Foreskin keratinocyte (primary cell): ENCODE results near the gene H2AP.

DNA sequence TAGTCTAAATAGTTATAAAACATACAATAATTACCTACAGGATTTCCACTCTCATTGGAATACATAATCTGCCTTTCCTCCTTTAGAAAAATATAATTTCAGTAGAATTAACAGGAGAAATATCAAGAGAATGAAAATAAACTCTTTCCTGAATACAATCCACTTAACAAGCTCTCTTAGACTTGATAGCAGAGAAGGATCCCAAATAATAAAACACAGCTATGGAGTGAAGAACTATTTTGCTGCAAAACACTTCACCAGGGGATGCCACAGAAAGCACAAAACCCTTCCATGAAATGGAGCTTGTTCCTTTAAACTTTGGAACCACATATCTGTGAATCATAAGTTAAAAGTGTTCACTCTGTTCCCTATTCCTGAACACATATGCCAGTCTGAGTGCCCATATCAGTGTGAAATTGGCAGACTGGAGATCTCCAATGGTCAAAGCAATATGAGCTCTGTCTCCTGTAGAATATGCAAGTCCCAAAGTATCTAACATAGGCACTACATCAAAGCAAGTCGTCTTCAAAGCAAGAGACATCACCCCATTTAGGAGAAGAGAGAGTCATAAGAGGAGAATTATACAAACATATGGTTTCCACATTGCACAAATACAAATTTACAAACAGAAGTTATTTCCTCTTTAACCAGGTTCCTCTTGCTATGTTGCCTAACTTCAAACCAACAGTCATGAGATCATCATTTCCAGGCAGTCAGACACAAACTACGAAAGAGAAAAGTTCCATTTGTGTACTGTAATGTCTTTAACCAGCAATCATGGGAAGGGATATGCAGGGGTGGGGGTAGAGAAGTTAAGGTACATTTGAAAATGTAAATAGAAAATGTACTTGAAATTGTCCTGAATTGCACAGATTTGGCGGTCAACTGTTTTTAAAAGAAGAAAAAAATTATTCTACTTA is 9.9 kb upstream of the GK start:
- RAMPAGE, total RNA = no peak

DNA sequence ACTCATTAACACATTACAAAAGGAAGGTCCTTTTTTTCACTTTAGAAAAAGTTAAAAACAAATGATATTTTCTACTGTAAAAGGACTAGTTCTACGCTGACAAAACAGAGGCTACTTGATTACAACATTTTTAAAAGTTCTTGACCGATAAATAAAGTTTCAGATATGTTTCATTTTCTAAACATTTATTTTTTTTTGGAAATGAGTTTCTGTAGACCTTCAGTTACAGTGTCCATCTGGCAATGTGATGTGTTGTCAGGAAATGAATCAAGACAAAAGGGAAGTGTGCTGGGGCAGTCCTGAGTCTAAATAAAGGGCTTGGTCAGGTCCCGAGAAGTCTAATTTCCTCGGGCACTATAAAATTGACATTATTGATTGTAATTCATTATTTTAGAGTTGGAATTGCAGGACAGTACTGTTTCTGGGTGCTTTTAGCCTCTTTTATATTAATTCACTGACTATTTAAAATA is 57.0 kb upstream of the FTHL17 start:
- RAMPAGE, total RNA = no peak

- RAMPAGE, total RNA = no peak
Observed at GRCh38 chrX:31265915-31266531, 194.2 kb upstream of the FTHL17 start.

DNA sequence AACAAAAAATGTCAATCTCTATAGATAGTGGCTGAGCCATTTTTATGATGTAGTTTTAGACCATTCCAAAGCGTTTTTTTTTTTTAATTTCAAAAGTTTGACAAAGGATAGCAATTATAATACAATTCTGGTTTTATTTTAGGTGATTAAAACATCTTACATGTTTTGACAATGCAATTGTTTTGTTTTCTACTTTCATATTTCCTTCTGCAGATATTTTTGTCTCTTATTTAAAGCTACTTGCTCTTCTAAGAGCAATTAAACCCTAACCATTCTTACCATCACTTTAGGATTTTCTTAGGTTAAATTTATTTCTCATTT is 605.1 kb upstream of the FTHL17 start:
- RAMPAGE, total RNA = no peak

GRCh38 chrX:32854038-32854419 is 357.3 kb downstream of the DMD start:
- RAMPAGE, total RNA = no peak

DNA sequence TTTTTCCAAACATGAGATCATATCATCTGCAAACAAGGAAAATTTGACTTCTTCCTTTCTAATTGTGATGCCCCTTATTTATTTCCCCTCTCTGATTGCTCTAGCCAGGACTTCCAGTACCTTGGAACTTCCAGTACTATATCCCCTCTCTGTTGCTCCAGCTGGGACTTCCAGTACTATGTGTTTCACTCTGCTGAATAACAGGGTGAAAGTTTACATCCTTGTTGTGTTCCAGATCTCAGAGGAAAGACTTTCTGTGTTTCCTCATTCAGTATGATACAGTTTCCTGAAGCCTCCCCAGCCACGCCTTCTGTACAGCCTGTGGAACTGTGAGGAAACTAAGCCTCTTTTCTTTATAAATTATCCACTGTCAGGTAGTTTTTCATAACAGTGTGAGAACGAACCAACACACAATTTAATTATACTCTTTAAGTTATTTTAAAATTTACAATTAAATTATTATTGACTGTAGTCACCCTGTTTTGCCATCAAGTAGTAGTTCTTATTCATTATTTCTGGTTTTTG is 381.2 kb upstream of the FAM47C start:
- RAMPAGE, total RNA = no peak

GRCh38 chrX:37990704-37990993 is at the start of gene H2AP:
TSS of gene H2AP (plus strand) at chrX:37990779.
- RAMPAGE, total RNA = no peak

DNA sequence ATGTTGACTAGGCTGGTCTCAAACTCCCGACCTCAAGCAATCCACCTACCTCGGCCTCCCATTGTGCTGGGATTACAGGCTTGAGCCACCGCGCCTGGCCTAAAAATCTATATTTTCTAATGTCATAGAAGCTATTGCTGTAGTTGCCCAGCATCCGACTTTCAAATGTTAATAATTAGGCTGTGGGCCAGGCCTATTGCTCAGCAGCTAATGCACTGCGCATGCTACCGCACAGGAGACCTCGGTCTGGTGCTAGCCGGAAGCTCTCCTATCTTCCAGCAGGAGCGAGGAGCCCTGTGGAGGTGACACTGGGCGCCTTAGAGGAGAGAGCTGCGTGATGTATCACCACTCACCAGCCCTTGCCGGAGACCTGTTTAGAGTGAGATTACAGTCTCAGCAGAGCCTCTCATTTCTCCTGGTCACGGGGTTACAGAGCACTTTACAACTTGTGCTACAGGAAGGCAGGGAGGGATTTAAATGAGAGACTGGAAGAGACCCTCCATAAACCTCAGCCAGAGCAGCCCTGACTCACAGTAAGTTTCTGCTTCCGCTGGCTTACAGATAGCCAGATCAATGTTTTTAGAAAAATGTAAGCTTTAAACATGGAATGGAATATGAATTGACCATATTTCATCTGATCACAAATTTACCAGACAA is 31.1 kb upstream of the MID1IP1 start:
- RAMPAGE, total RNA = no peak

- RAMPAGE, total RNA = no peak
Observed at GRCh38 chrX:38878491-38878953, 77.3 kb downstream of the MID1IP1 start.

DNA sequence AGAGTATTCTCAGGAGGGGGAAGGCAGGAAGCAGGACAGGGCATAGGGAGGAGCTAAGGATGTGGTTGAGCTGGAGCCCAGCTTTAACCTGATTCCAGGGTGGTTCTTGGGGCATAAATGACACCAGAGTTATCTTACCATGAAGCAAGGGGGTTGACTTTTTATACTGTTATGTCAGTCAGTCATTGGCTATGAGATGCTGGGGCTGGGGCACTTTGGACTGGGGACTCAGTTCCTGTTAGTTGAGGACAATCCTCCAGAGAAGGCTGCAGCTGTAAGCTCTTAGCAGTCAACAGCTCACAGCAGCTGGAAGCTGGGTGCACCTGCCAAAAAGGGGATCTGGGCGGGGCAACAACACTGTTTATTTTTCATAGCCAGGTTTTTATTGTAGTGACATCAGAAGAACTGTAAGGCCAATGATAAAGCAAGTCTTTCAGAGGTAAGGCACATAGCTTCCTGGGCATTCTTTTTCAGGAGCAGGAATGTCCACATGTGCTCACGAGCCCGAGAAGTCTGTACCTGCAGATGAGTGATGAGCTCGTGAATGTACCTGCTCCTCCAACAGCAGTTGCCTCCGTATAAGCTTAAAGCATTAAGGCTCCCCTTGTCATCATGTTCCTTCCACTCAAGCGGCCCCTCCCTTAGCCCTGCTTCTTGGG is 78.5 kb downstream of the MID1IP1 start:
- RAMPAGE, total RNA = no peak

GRCh38 chrX:39419204-39419557 is 617.9 kb downstream of the MID1IP1 start:
- RAMPAGE, total RNA = no peak

DNA sequence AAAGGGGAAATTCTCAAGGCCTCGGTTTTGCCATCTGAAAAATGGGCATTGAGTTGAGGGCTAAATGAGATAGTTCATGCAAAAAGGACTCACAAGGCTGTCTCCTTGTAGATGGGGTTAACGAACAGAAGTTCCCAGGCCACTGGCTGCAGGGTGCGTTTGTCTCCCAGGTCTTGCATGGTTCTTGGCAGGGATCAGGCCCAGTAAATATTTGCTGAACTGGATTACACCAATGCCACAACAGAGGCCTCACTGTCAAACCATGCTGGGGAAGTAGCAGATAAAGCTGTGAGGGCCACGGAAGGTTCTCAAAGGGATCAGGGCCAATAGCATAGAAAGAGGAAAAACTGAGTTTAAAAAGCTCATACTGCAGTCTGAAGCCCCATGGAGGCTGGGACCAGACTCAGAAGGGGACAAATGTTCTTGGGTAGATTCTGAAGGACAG is 364.9 kb downstream of the BCOR start:
- RAMPAGE, total RNA = no peak

GRCh38 chrX:39771789-39773030 is 325.5 kb downstream of the BCOR start:
- RAMPAGE, total RNA = no peak

GRCh38 chrX:39773870-39775063 is 323.5 kb downstream of the BCOR start:
- RAMPAGE, total RNA = no peak

- RAMPAGE, total RNA = no peak
Observed at GRCh38 chrX:39816717-39817632, 280.8 kb downstream of the BCOR start.

GRCh38 chrX:39907933-39908903 is 189.5 kb downstream of the BCOR start:
- RAMPAGE, total RNA = no peak

GRCh38 chrX:40007085-40007382 is 90.7 kb downstream of the BCOR start:
- RAMPAGE, total RNA = no peak

- RAMPAGE, total RNA = no peak
Observed at GRCh38 chrX:40012391-40012721, 85.4 kb downstream of the BCOR start.

DNA sequence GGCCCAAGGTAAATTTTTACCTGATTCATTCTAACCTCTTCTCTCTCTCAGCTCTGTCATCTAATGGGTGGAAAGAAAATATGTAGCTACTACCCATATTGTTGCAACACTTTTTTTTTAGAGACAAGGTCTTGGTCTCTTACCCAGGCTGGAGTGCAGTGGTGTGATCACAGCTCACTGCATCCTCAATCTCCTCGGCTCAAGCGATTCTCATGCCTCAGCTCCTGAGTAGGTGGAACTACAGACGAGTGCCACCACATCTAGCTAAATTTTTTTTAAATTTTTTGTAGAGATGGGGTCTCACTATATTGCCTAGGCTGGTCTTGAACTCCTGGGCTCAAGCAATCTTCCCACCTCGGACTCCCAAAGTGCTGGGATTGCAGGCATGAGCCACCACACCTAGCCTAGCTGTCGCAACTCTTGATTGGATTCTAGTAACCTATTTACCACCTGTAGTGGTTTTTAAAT is 76.6 kb downstream of the BCOR start:
- RAMPAGE, total RNA = no peak

GRCh38 chrX:40070888-40071216 is 26.9 kb downstream of the BCOR start:
- RAMPAGE, total RNA = no peak